Diencephalon (tissue), 2 donors: ENCODE measurements around a stretch of chr11.

DNA sequence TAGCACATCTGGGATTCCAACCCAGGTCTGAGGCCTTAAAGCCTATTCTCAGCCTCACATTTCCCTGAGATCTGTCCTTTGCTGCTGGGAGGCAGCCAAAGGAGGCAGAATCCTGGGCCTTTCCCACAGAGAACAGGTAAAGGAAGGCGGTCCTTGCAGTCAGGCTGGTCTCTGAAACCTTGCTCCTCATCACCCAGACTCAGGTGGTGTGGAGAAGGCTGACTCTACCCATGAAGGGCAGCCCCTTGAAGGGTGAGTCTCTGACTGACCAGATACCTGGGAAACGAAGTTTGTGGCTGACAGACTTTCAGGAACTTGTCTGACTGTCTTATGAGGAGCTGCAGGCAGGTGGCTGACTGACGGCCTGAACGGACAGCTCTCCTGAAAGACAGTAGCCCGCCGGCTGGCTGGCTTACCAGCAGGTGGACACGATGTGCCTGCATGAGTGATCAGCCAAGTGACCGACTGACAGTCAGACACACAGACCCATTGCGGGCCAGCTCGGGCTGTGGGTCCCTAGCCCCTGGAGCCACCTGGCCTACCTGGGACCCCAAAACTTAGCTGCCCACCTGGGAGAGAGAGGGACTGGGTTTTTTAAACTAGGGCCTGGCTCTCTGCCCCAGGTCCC, 8.0 kb downstream of the SLCO2B1 start:
- RAMPAGE, long total RNA, result no peak

- RAMPAGE, long total RNA, result no peak
Measured at GRCh38 chr11:75164287-75164757, 13.4 kb downstream of the SLCO2B1 start.

GRCh38 chr11:75195089-75196023, 44.4 kb downstream of the SLCO2B1 start:
- RAMPAGE, long total RNA, result no peak

DNA sequence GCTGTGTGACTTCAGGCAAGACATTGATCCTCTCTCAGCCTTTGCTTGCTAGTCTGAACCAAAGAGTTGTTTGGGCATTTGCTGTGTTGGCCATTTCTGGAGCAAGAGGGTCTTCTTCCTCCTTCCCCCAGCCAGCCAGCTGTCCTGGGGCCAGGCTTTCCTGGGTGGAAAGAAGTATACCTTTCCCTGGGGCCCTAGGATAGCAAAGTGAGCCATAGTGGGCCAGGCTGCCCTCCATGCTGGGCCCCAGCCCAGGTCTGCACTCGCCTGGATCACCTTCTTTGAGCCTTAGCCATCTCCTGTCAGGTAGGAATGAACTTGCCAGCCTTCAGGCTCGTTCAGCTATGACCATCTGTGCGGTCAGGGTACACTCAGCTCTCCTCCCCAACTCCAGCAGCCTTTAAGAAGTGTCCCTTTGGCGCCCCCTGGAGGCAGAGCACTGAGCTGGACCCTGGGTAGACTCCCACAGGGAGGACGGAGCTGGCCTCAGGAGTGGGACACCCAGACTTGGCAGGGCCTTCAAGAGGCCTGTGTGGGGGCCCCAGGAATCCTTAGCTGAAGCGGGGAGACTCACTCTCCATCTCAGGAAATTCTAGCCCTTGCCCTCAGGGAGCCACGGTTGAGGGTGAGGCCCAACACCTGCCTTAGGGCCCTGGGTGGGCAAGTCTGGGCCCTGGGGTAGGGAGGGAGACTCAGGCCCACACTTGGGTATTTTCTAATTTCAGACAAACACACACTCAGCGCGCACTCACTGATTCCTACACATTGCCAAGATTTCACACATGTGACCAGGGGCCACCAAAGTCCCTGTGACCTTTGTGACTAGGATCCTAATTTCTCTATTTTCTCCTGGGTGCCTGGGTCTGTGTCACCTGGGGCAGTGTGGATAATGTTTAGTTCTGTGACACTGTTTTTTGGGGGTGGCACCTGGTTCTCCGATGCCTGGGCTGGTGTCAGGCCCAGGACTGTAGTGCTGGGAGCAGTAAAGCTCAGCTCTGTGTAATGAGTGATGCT, 35.6 kb upstream of the TPBGL start:
- RAMPAGE, long total RNA, result no peak

DNA sequence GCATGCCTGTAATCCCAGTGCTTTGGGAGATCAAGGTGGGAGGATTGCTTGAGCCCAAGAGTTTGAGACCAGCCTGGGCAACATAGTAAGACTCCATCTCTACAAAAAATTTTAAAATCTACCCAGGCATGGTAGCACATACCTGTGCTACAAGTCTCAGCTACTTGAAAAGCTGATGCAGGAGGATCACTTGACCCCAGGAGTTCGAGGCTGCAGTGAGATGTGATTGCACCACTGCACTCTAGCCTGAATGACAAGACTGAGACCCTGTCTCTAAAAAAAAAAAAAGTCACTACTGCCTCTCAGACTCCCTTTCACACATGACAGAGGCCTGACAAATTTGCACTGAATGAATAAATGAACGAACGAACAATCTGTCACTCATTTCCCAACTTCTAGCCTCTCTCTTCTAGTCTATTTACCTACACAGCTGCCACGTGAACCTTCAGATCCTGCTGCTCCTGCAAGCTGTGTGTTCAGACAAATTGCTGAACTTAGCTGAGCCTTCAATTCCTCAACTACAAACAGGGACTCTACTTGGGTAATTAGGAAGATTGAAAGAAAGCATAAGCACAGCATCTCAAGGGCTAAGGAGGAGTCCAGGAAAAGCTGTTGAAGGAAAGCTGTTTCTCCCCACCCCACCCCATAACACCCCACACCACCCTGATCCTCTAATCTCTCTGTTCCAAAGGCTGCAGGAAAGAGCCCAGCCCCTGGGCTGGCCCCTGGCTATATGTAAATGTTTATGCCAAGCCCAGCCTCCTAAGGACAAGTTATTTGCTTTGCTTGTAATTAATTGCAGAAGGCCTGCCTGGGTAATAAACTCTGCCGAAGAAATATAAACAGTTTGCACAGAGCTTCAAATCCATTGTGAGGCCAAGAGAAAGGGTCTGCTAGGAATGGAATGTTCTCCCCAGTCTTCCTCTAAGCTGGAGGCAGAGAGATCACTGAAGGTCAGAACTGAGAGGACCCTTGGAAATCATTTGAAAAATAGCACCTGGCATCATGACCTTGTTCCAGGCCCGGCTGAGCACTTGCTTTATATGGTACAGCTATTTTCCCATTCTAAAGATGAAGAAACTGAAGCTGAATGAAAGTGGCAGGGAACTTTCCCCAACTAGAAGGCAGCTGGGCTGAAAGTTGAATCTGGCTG, 21.4 kb downstream of the ARRB1 start:
- RAMPAGE, long total RNA, result no peak

DNA sequence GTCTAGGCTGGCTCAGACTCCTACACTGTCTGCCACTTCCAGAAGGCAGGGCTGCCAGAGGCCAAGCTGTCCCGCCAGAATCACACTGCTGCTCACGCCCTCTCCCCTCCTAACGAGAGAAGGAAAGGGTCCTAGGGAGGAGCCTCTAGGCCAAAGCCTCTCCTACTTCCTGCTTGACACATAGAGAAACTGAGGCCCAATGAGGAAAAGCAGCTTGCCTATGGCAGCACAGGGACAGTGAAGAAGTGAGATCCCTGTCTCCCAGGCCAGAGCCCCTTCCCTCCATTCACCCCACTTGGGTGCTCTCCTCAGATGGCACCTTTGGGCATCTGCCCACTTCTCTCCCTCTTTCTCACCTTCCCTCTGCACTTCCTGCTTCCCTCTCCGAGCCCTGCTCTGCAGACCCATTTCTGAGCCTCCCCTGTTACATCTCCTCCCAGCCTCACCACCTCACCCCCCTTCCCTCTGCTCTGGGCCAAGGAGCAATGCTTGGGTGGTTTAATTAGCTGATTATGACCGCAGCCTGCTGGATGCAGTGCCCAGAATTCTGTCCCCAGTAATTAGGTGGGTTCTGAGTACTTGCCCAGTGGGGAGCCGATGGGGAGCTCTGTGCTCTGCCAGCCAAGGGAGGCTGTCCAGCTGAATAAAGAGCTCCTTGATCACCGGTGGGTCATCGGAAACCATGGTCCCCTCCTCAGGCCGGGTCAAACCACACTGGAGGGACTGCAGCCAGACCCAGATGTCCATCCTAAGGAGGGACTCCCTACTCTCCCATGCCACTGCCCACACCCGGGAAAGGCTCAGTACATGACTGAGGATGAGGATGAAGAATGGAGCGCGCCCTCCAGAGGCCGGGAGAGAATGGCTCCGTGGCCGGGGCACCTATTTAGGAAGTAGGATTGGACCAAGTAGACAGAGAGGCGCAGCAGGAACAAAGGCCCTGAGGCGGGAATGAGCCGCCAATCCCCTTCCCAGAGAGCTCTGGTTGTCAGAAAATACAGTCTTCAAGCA, 9.3 kb downstream of the ARRB1 start:
- RAMPAGE, long total RNA, result no peak

GRCh38 chr11:75349417-75350138, 1.9 kb downstream of the ARRB1 start:
- RAMPAGE, long total RNA, result no peak

DNA sequence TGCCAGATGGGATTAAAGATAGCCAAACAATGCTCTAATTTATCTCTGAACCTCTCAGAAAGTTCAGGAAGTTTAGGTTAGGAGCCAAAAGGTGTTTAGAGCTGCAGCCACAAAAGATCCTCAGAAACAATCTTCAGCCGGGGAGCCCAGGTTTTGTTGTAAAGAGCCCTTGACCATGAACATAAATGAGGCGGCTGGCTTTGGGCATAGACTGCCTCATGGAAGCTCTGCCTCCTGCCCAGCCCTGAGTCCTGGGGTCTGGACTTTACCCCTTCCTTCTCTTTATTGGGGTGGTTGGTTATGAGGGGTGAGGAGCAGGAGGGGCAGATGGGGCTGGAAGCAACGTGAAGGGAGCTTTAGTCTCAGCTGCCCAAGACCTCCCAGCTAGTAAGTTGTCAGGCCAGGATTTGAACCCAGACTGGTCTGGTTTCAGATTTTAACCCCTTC, 20.4 kb upstream of the ARRB1 start:
- RAMPAGE, long total RNA, result no peak

DNA sequence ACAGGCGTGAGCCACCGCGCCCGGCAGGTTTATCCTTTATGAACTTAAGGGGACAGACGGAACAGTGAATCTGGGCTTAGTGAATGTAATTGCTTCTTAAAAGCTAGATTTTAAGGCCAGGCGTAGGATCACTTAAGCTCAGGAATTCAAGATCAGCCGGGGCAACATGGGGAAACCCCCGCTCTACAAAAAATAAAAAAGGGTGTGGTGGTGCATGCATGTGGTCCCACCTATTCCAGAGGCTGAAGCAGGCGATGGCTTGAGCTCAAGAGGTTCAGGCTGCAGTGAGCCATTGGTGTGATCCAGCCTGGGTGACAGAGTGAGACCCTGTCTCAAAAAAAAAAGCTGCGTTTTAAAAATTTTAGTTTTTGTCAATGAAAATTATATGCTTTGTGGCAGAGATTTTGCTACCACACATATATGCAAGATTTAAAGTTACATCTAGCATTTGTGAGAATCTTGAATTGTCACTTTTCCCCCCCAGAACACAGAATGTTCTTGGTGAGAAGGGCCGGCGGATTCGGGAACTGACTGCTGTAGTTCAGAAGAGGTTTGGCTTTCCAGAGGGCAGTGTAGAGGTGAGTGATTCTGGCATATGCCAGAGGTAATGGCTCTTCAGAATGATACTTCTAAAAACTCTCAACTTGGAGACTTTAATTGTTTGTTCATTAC, 2.0 kb downstream of the RPS3 start:
- RAMPAGE, long total RNA, result no peak

GRCh38 chr11:75513379-75513883, 12.3 kb downstream of the GDPD5 start:
- RAMPAGE, long total RNA, result no peak

DNA sequence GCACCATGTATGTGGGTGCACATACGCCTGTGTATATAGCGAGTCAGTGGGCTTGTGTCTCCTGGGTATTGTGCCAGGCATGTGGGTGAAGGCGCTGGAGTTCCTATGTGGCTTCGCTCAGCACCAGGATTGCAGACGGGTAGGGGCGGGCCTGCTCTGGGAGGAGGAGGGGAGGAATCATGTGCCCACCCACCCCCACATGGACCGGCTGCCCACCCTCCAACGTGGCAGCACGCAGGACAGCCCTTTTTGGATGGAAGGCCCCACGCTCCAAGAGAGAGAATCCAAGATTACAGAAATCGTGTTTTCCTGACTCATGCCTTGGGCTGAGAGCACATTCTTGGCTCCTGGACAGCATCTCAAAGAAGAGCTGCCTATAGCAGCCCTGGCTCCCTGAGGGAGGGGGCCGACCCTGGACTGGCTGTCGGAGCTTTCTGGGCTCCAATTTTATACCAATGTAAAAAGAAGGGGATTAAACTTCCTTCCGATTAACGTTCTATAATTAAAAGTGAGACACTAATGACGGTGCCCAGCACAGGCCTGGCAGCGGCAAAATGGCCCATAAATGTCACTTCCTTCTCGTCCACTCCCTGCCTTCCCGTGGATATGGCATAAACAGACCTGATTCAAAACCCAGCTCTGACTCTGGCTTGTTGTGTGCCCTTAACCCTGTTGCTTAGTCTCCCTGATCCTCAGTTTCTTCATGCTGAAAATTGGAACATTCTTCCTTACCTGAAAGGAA, 3.9 kb upstream of the SERPINH1 start:
- RAMPAGE, long total RNA, result no peak

DNA sequence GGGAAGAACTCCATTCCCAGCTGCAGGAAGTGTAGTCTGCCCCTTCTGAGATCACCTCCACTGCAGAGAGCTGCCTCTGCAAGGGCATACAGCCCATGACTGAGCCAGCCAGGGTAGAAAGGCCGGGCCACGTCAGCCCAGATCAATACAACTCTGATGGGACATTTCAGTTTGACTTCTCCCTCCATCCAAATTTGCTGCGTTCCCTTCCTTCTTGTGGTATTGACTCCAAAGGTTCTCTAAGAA, 19.7 kb downstream of the MOGAT2 start:
- RAMPAGE, long total RNA, result no peak

DNA sequence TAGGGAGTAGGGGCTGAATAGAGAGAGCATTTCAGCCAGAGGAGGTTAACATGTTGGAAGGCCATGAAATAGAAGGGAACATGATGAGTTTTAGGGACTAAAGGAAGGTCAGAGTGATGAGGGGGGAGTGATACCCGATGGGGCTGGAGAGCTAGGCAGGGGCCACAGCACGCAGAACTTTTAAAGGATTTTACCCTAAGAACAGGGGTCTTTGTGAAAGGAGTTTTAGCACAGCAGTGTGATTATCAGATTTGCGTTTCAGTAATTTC, 74.9 kb downstream of the UVRAG start:
- RAMPAGE, long total RNA, result no peak

DNA sequence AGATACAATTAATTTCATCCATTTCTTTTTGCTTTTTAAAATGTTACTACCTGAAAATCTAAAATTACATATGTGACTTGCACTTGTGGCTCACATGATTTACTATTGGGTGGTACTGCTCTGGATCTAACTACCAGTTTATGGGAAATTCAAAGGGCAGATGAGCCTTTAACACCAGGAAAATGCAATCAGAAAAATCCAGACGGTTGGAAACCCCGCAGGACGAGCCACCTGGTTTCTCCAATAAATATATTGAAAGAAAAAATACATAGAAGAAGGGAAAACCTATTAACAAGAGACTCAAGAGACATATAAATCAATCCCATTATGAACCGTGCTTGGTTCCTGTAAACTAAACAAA, 55.2 kb downstream of the WNT11 start:
- RAMPAGE, long total RNA, result no peak

DNA sequence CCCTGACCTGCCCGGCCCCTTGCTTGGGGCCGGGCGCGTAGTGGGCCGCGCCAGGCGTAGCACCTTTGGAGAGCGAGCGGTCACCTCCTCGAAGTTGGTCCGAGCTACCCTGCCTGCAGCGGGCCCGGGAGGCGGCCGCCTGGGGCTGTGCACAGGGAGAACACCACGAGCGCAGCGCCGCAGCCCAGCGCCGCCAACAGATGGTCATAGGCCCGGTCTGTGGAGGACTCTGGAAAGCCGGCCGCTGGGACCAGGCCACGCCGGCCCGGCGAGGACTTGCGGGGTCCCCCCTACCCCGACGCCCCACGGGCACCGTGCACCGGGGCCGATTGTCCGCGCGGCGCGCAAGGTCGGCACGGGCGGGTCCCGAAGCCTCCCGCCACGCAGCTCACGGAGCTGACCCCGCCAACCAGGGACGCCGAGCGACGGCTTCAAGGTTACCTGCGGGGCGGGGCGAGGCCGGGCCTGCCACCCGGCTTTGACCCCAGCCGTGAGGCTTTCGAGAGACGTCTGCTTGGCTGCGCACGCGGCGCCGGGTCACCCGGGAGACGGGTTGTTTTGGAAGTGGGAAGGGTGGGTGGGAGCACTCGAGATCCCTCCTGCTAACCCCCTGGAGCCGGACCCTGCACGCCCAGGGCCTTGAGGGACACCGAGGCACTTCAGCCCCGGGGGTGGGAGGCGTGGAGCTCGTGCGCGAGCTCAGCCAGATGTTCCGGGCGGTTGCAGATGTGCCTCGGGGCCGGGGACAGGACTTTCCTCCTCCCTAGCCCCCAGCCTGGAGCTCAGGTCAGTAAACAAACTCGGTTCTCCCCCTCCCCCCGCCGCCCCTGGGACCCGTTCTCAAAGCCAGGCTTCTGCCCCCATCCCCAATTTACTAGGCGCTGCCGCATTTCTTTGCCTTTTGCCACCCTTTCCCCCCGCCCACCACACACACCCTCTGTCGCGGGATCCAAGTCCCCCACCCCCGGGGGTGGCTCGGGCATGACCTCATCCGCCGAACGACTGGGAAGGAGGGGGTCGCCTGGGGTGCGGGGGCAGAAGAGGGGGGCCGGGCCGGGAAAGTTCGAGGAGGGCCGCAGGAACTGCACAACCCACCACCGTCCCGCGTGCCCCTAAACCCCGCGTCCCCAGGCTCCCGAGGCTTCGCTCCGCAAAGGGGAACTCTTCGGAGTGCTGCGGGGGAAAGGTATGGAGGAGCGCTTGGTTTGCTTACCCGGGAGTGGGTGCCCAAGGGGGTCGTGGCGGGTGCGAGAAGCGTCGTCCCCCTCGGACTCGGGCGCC, 3.3 kb upstream of the WNT11 start:
- RAMPAGE, long total RNA, result no peak

DNA sequence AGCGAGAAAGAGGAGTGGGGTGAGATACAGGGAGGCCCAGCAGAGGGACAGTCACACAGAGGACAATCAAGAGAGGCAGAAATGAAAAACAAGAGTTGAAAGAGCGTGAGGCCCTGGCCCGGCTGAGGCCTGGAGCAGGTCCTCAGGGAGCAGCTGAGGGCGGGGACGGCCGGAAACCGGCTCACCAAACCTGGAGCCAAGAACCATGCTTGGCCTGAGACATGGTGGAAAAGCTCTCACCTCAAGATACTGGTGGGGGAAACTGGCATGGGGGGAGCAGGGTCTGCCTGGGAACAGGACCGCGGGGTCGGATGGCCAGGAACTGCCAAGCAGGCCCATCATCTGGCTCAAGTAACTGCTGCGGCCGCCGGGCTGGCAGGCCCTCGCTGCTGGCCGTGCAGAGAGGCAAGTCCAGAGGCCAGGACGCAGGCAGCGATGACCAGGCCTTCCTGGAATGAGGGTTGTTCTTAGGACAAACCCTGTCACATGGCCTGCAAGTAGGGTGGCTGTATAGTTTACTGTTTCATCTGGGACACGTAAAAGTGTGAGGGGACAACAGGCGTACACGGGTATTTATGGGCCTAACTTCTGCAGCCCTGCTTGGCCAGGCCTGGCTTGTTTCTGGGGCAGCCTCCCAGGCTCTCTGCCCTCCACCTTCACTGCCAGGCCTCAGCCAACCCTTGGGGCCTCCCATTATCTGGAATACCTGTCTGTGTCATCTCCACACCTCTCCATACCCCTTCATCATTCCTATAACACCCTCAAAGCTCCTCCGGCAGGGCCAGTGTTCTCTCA, 19.0 kb upstream of the WNT11 start:
- RAMPAGE, long total RNA, result no peak

- RAMPAGE, long total RNA, result no peak
Measured at GRCh38 chr11:76234210-76234691, 27.9 kb upstream of the WNT11 start.

DNA sequence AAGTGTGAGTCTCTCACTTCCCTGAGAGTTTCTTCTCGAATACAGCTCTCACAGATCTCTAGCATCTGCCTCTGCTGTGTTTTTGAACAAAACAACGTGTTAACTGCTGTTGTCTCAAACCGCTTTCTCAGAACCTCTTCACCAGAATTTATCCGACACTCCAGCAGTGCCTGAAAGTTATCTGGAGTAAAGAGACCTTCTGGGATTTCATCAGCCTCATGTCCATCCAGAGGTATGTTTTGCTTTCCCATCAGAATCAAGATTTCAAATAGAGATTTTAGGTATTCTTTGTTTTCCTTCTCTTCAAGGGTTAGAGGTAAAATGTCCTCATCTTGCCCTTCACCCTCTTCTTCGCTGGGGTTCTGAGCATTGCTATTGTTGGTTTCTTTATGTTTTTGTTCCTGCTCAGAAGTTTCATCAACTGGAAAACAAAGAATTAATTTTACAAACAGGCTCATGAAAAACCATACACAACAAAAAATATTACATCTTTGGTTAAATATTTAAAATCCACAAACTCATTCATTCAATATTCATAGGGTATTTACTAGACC, 28.5 kb downstream of the THAP12 start:
- RAMPAGE, long total RNA, result no peak

DNA sequence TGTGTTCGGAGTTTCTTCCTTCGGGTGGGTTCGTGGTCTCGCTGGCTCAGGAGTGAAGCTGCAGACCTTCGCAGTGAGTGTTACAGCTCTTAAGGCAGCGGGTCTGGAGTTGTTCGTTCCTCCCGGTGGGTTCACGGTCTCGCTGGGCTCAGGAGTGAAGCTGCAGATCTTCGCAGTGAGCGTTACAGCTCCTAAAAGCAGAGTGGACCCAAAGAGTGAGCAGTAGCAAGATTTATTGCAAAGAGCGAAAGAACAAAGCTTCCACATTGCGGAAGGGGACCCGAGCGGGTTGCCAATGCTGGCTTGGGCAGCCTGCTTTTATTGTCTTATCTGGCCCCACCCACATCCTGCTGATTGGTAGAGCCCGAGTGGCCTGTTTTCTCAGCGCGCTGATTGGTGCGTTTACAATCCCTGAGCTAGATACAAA, 62.5 kb downstream of the LRRC32 start:
- RAMPAGE, long total RNA, result no peak

DNA sequence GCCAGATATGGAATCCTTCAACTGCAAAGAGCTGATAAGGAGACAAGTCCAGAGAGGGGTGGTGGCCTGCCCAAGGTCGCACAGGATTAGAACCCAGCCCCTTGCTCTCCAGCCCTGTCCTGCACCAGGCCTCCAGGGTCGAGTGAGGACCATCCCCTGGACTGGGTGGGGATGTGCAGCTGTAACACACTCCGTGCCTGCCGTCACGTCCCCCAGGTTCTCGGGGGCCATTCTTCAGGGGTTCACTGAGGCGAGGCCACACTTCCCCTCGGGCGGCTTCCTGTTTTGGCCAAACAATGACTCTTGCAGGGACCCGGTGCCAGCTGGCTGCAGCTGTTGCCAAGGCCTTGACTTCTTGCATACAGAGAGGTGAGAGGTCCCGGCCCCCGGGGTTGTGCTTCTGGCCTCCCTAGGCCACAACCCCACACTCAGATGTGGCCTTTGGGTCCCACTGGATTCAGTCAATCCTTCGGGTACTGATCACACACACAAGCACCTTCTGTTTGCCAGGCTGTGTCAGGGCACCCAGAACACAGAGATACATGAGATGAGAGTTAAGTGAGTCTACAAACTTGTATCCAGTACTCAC, 33.0 kb downstream of the LRRC32 start:
- RAMPAGE, long total RNA, result no peak